ENCODE measurements around the genes CD36, CACNA2D1 and SEMA3A.

- RRBS = under 1% methylated on average over 6 of the region's 26 CpGs
Measured at GRCh38 chr7:77797920-77798282, 333 bp downstream of the TMEM60 start.

GRCh38 chr7:78489577-78490220 is 691.5 kb upstream of the TMEM60 start:
- RRBS = no CpG with 5 or more reads among the region's 5 CpGs

DNA sequence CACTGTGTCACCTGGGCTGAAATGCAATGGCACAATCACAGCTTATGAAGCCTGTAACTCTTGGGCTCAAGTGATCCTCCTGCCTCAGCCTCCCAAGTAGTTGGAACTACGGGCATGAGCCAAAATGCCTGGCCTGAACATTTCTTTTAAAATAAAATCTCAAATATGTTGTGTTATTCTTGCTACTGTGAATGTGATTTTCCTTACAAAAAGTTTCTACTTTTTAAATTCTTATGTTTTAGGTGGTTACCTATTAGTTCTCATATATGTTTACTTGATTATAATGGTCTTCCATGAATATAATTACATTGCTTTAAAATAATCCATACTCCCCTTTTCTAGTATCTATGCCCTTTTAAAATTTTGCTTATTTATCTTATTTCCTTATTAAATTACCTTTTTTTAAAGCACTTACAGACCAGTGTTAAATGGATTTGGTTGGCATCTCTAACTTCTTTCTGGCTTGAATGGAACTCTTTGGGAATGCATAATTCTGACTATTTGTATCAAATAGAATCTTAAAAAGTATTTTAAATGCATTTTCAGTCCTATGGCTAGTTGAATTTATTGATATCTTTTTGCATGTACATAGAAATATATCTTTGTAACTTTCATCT is 261.9 kb downstream of the MAGI2 start:
- RRBS = no CpG with 5 or more reads among the region's 1 CpG

GRCh38 chr7:80277339-80278226 is 143.0 kb downstream of the GNAI1 start:
- RRBS = no CpG with 5 or more reads among the region's 5 CpGs

GRCh38 chr7:80393834-80394372 is 118.0 kb downstream of the GNAT3 start:
- RRBS = no CpG with 5 or more reads among the region's 2 CpGs

DNA sequence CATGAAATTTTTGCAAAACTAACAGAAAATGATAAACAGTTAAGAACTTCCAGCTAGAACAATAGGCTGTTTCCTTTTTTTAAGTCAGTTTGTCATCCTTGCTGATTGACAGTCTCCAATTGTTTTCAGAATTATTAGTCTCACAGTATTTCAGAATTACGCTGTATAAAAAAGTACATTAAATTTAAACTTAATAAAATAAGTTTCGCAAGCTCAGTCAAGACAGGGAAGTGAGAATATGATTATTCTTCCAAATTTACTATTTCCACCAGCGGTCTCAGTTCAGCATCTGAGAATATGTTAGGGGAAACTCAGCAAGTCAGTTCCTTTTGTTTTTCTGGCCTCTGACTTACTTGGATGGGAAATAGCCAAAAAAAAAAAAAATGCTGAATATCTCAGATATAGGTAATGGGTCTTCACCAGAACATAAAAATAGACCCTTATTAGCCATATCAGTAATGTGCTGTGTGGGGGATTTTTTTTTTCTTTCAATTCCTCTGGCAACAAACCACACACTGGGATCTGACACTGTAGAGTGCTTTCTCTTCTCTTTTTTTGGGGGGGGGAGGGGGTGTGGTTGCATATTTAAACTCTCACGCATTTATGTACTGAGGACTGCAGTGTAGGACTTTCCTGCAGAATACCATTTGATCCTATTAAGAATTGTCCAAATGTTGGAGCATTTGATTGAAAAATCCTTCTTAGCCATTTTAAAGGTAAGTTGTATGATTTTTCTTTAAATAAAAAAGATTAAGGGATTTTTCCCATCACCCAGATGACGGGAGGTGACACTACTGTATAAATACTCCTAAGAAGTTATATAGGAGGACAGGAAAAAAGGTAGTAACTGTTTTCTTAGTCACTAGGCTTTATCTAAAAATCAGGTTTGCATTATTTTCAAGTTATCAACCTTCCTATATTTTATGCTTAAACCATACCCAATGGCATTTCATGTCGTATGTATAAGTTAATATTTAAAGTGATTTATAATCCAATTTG is at the start of gene CD36:
CD36 (plus strand) TSS at position 612 of the 999 bp plus-strand sequence.
- RRBS = no CpG with 5 or more reads among the region's 6 CpGs

GRCh38 chr7:80883558-80884175 is 35.2 kb downstream of the SEMA3C start:
- RRBS = no CpG with 5 or more reads among the region's 2 CpGs

DNA sequence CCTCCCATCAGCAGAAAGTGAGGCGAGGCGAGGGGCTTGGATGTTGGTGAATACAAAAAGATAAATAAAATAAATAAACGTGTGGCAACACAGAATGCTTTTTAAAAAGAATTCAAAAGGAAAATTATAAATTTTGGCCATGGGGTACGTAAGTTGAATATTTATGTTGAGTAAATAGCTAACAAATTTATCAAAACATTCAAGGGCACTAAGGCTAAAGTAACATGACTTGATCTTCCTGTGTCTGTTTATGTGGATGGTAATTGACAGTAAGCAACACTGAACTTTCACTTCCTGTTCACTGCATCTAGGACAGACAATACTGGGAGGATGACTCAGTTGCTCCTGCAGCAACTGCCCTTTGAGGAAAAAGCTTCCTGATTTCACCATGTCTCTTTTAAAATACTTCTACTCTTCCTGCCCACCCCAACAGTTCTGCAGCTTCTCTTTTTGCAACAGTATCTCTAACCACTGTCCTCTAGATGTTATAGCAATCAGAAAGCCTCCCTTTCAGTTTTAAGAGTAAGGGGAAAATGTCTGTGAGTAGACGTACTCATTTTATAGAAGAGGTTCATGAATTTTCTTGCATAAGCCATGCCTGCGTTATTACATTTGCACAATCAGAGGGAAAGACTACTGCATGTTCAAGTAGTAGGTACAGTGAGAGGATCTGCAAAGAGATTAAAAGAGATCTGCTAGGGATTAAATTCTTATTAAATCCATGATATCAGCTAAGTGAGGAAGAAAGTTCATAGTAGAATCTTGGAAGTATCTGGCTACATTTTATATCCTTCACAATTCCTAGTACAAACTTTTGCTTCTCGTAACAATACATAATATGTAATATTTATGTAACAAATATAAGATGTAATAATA is 76.6 kb upstream of the HGF start:
- RRBS = no CpG with 5 or more reads among the region's 7 CpGs

DNA sequence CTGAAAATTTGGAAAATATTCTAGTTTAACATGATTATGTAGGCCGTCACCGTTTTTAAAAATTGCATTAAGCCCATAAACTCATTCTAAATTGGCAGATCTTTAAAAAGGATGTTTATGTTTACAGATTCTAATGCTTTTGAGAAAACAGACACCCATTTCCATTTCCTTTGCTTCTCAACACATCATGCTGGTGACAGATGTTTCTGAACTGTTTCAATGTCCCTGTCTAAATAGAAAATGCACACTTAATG is 179.7 kb downstream of the CACNA2D1 start:
- RRBS = no CpG with 5 or more reads among the region's 2 CpGs

DNA sequence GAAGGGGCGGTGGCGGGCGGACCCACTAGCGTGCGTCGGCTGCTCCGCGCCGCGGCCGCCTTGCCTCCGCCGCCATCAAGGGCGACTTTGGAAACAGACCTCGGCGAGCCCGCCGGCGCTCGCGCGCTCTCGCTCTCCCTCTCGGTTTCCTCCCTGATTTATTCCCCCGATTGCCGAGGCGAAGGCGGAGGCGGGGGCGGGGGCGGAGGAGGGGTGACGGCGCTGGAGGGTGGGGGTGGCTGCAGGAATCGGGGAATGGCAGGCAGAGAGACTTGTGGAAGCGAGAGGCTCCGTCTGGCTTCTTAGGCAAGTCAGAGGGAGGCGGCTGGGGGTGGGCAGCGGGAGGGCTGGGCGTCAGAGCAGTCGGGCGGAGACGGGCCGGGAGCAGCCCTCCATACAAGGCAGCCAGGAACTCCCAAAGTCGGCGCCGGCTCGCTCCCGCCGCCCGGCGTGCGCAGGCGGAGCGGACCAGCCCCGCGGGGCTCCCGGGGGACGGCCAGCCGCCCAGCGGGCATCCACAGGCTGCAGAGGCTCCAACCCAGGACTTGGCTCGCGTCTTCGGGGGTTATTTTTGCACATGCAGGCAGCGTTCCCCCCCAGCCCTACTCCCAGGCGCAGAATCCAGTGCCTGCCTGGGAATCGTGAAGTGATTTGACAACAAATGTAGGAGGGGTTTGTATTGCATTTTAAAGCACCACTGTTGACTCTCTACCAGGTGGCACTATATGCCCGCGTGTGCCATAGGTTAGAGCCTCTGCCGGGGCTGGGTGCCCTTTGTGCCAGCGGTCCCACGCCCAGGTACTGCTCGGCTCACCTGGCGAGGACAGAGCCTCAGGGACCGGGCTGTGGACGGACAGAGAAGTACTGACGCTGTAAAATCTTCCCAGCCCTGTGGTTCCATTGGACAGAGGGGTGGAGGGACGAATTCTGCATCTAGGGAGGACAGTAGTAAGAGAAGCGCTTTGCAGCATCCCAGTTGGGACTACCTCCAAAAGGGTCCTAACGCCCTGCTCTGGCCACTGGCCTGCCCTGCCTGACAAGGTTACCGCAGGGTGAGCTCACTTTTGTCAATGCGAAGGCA is at the start of gene CACNA2D1:
CACNA2D1 (minus strand) TSS at position 134 of the 1,081 bp plus-strand sequence.
- RRBS = 2% methylated on average over 18 of the region's 81 CpGs

DNA sequence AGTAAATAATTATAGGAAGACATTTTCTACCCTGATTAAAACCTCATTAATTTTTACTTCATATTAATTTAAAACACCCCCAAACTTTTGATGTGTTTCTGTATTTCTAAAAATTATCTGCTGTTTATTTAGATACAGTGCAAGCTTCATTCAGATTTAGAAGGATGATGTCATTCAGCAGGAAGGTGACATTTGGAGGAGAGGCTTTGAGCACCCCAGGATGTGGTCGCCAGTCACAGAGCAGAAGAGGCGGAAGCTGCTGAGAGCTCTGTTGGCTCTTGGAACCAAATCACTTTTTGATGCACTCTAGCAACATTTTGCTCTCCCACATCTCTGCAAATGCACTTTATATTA is 233.9 kb upstream of the CACNA2D1 start:
- RRBS = no CpG with 5 or more reads among the region's 2 CpGs

DNA sequence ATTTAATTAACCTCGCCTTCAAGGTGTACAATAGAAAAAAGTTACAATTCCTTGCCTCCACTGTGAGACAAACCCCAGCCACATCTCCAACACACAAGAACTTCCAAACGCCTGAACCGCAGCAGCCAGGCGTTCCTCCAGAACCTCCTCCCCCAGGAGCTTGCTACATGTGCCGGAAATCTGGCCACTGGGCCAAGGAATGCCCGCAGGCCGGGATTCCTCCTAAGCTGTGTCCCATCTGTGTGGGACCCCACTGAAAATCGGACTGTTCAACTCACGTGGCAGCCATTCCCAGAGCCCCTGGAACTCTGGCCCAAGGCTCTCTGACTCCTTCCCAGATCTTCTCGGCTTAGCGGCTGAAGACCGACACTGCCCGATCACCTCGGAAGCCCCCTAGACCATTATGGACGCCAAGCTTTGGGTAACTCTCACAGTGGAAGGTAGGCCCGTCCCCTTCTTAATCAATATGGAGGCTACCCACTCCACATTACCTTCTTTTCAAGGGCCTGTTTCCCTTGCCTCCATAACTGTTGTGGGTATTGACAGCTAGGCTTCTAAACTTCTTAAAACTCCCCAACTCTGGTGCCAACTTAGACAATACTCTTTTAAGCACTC is 187.1 kb downstream of the SEMA3E start:
- RRBS = no CpG with 5 or more reads among the region's 16 CpGs

- RRBS = no CpG with 5 or more reads among the region's 4 CpGs
Measured at GRCh38 chr7:83987940-83988283, 206.7 kb downstream of the SEMA3A start.

GRCh38 chr7:84194406-84195486 is at the start of gene SEMA3A:
Gene SEMA3A, minus strand, starts transcription at chr7:84194789.
- RRBS = 1% methylated on average over 1 of the region's 18 CpGs

- RRBS = no CpG with 5 or more reads among the region's 15 CpGs
Measured at GRCh38 chr7:87151825-87152202, 439 bp upstream of the DMTF1 start.

DNA sequence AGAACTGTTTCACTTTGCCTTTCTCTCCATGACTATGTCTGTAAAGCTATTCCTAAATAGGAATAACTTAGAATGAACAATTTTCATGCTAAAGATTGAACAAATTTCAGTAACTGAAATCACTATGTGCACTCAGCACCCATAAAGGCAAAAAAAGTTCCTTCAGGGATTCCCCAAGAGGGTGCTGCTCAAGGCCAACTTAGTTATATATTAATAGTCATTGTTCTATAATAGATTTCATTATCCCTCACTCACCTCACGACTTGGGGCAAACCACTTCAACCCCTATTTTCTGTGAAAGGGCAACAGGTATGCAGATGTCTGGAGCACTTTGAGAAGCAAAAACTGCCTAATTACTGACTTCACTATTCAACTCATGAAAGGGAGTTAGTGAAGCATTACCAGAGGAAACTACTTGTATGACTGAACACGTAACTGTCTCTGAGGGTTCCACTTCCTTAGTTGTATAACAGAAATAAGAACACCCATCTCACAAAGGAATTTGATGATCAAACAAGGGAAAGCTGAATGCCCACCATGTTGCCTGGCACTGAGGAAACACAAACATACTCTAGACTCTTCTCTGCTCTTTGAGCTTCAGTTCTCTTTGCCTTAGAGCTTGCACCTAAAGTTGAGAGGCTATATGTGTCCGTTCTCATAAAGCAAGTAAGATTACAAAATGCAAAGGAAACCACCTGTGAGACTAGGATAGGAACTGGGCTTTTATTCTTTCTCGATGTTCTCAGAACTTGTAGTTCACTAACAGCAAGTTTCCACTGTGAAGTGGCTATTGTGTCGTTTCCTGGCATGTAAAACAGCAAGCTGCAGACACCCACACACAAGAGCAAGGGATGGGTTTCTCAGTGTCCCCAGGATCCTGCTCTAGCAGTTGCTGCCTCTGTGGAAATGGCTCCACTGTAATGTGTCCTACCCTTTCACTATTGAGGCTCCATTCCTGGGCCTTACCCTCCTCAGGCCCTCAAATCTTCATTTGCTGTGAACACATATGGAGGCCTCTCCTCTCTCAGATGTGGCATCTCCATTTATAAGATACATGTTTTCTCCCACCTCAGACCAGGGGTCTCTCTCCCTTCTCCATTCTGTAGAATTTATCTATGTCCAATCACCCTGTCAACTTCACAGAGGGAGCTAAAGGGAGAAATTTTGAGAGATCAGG is 2.7 kb downstream of the TMEM243 start:
- RRBS = no CpG with 5 or more reads among the region's 5 CpGs

DNA sequence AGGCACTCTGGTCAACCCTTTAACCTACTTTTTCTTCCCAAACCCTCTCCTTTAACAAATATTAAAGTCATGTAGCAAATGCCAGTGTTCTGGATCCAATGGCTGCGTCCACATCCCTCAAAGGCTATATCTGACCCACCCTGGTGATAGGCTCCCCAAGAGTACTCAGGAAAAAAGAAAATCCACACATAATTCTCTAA is 25.4 kb downstream of the ABCB4 start:
- RRBS = no CpG with 5 or more reads among the region's 1 CpG

- RRBS = no CpG with 5 or more reads among the region's 4 CpGs
Measured at GRCh38 chr7:87475057-87475322, 490 bp downstream of the ABCB4 start.

- RRBS = no CpG with 5 or more reads among the region's 2 CpGs
Measured at GRCh38 chr7:88045377-88045788, 111.3 kb downstream of the ADAM22 start.

All from cardiac fibroblast (primary cell).